Anterior vena cava (tissue), 1 donor: ENCODE measurements around the genes ZNF296 and QPCTL.

DNA sequence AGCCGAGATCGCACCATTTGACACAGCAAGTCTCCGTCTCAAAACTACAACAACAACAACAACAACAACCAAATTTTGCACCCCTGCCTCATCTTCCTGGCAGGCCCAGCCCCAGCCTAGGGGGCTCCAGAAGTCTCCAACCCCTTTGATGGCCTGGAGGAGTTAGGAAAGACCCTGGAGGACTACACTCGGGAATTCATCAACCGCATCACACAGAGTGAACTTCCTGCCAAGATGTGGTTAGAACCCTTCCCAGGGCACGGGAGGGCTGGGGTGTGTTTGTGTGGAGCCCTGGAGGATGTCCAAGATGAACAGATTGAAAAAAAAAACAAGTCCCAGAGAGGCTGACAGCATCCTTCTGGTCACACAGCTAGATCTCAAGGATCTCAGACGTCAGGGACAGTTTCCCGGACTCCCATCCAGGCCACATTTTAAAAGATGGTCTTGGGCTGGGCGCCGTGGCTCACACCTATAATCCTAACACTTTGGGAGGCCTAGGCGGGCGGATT is 13.3 kb downstream of the APOC1 start:
- PRO-cap, result no peak

DNA sequence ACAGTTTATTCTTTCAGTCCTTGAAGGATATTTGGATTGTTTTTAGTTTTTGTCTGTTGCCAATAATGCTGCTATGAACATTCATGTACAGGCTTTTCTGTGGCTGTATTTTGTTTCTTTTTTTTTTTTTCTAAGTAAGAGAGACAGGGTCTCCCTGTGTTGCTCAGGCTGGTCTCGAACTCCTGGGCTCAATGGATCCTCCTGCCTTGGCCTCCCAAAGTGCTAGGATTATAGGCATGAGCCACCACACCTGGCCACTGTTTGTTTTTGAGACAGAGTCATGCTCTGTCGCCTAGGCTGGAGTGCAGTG is 3.9 kb downstream of the CLPTM1 start:
- PRO-cap, result no peak

GRCh38 chr19:45075985-45076871 is at the start of gene ZNF296:
TSS of gene ZNF296 (minus strand) at chr19:45076478.
- PRO-cap, result unidirectional peak, minus-strand start at chr19:45076474

GRCh38 chr19:45440830-45441298 is 17.1 kb upstream of the ERCC1 start:
- PRO-cap, result no peak

DNA sequence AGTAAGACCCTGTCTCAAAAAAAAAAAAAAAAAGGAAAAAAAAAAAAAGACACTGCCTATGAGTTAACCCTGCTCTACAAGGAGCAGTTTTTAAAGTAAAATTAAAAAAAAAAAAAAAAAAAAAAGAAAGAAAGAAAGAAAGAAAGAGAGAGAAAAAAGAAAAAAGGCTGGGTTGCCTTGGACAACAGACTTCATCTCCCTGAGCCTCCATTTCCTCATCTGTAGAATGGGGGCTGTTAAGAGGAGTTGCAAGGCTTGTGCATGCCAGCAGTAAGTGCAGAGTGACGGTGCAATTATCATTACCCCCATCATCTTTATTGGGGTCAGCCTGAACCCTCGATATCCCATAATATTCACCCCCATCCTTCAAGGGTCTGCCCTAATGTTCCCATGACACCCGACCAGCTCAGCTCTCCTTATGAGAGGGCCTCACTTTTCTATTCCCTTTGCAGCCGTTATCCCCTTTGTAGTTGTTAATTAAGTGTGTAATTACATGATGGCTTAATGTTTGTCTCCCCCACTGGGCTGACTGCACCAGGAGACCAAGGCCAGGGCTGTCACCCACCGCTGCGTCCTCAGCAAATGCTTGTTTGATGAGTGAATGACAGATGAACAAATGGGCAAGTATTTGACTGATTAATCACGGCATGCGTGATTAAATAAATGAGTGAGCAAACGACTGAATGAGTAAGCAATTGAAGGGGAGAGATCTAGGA is 10.0 kb downstream of the FOSB start:
- PRO-cap, result bidirectional peak, plus-strand start outside the sequence, minus-strand start at position 574 of the sequence

DNA sequence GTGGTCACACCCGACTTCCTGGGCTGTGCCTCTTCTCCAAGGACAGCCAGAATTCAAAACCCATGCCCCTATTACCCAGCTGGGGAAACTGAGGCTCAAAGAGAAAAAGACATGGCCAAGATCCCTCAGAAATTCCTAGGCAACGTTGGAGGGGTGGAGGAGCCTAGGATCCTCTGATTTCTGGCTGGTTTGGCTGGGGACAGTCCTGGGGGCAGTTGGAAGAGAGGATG is 2.3 kb downstream of the VASP start:
- PRO-cap, result no peak

DNA sequence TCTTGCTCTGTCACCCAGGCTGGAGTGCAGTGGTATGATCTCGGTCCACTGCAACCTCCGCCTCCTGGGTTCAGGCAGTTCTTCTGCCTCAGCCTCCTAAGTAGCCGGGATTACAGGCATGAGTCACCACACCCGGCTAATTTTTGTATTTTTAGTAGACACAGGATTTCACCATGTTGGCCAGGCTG is 15.8 kb downstream of the VASP start:
- PRO-cap, result no peak

DNA sequence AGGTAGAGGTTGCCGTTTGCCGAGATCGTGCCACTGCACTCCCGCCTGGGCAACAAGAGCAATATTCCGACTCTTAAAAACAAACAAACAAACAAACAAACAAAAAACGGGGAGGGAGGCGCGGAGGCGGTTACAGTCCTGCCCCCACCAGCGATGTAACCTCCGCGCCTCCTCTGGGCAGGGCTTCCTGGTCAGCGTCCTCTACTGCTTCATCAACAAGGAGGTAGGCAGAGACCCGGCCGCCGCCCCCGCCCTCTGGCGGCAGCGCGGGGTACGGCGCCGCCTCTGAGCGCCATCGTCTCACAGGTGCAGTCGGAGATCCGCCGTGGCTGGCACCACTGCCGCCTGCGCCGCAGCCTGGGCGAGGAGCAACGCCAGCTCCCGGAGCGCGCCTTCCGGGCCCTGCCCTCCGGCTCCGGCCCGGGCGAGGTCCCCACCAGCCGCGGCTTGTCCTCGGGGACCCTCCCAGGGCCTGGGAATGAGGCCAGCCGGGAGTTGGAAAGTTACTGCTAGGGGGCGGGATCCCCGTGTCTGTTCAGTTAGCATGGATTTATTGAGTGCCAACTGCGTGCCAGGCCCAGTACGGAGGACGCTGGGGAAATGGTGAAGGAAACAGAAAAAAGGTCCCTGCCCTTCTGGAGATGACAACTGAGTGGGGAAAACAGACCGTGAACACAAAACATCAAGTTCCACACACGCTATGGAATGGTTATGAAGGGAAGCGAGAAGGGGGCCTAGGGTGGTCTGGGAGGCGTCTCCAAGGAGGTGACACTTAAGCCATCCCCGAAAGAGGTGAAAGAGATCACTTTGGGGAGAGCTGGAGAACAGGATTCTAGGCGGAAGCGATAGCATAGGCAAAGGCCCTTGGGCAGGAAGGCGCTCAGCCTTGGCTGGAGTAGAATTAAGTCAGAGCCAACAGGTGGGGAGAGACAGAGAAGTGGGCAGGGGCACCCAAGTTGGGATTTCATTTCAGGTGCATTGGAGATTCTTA is 10.0 kb downstream of the SNRPD2 start:
- PRO-cap, result bidirectional peak, plus-strand start at position 315 of the sequence, minus-strand start at position 202 of the sequence

DNA sequence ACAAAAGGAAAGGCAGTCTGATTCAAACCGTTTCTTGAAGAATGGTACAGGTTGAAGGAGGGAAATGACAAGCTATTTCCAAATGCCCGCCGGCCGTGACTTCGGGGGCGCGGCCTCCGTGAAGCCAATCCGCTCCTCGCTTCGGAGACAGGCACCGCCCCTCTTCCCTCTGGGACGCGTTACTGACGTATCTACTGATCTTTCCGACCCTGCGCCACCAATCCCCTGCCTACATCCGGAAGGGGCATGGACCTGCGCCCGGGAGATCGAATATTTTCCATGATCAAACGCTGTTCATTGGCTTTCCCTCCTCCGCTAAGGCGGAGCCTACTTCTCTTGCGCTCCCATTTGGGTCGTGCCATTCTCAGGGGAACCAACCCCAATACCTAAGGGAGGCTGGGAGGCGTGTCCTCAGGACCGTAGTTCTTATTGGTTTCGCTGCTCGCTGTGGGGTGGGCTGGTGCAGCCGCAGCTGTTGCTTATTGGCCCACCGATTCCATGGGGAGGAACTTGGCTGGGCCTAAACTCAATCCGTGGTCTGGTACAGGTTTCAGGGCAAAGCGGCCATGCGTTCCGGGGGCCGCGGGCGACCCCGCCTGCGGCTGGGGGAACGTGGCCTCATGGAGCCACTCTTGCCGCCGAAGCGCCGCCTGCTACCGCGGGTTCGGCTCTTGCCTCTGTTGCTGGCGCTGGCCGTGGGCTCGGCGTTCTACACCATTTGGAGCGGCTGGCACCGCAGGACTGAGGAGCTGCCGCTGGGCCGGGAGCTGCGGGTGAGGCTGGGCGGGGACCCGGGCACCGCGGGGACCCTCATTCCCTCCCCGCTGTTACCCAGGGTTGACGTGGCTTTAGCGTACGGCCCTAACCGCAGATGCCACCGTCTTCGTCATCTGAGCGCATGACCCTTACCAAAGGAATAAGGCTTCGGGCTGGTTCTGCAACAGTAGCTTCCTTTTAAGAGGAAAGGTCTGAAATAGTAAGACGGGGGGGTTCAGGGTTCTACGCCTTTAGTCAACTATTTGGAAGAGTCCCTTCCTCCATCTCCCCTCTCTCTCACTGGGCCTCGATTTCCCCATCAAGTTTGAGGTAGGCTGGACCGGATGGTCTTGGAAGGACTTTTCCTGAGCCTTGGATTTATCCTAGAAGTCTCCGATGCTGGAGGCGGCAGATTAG is at the start of gene QPCTL:
Gene QPCTL (plus strand): TSS at position 529 of the 1,173 bp plus-strand sequence.
- PRO-cap, result unidirectional peak, plus-strand start at position 558 of the sequence; bidirectional peak, plus-strand start at position 919 of the sequence, minus-strand start at position 743 of the sequence

- PRO-cap, result no peak
Observed at GRCh38 chr19:45718035-45718400, 12.7 kb downstream of the FBXO46 start.

DNA sequence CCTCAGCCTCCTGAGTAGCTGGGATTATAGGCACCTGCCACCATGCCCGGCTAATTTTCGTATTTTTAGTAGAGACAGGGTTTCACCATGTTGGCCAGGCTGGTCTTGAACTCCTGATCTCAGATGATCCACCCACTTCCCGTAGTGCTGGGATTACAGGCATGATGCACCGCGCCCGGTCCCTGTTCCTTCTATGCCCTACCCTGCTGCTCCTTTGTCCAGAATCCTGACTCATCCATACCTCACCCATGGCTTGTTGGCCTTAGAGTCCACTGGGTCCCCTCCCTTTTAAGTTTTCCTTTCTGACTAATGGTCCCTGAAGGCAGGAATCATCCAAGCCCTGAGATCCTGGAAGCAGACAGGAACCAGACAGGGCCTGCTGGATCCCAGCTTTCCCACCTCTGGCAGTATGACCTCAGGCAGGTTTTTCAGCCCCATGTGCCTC is 8.7 kb downstream of the FBXO46 start:
- PRO-cap, result no peak

GRCh38 chr19:45772093-45773179 is 3.4 kb upstream of the SIX5 start:
- PRO-cap, result no peak

GRCh38 chr19:45779019-45780089 is 2.9 kb downstream of the DMPK start:
- PRO-cap, result bidirectional peak, plus-strand start at chr19:45779776, minus-strand start at chr19:45779595

DNA sequence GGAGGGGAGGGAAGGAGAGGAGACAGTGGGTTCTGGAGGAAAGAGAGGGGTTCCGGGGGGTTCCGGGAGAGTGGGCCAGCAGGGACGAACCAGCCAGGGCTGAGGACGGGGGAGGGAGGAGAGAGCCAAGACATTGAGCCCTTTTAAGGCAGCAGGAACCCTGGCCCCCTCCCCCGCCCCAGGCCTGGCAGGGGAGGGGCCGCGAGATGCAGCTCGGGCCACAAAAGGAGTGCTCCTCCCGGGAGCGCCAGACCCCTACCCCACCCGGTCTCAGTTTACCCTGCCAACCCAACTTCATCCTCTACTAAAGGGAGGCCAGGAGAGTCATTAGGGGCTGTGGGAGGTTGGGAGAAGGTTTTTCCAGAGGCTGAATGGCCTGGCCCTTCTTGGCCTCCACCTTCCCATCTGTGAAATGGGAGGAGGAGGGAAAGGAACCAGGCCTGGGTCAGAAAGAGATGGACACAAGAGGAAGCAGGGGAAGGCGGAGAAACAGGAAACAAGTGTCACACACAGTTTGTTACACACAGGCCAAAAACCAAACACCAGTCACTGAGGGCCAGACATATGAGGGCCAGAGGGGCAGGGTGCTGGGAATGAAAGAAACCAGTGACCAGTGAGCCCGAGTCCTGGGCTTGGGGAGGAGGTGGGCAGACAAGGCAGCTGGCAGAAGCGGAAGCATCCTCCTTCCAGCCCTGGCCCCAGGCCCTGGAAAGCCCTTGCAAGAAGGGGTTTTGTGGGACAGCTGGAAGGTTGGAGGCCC is 1.4 kb downstream of the DMPK start:
- PRO-cap, result no peak

DNA sequence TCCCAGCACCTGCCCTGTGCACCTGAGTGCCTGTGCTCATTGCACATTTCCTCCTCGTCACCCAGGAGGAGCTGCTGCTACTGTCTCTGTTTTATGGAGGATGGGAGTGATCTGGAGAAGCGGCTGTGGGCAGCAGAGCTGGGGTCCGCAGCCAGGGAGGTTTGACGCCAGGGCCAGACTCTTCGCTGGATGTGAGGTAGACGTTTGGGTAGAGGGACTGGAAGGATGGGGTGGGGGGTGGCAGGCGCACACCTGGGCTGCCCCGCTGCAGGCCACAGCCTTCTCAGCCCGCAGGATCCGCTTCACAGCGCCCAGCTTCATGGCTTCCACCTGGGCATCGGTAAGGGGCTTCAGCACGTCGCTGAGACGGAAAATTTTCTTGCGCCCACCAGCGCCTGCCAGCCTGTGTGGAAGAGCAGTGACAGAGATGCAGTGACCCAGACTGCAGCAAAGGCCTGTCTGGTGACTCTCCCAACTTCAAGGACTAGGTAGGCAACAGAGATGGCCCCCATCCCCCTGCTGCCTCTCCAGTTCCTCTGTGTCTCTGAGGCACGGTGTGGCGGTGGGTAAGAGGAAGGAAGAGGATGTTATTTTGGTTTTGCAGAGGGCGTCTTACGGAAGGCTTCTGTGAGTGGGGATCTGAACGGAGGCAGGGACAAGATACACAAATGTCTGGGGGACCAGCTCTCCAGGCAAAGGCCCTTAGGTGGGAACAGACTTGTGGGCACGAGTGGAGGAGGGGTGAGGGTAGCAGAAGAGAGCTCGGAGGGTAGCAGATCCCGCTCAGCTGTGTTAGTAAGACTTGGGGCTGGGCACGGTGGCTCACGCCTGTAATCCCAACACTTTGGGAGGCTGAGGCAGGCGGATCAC is 14.9 kb upstream of the RSPH6A start:
- PRO-cap, result no peak

GRCh38 chr19:45887099-45887669 is 1.2 kb upstream of the IRF2BP1 start:
- PRO-cap, result no peak

GRCh38 chr19:45913832-45914310 is 707 bp downstream of the NANOS2 start:
- PRO-cap, result no peak

- PRO-cap, result no peak
Observed at GRCh38 chr19:45971860-45972550, 1.7 kb downstream of the NOVA2 start.

- PRO-cap, result no peak
Observed at GRCh38 chr19:46132748-46133884, 8.6 kb upstream of the IGFL3 start.

- PRO-cap, result no peak
Observed at GRCh38 chr19:46193042-46193447, 36.5 kb upstream of the IGFL1 start.